ENCODE measurements around a stretch of chr17.

GRCh38 chr17:20998951-21000107 is 43.5 kb downstream of the USP22 start:
- PRO-cap: no peak

DNA sequence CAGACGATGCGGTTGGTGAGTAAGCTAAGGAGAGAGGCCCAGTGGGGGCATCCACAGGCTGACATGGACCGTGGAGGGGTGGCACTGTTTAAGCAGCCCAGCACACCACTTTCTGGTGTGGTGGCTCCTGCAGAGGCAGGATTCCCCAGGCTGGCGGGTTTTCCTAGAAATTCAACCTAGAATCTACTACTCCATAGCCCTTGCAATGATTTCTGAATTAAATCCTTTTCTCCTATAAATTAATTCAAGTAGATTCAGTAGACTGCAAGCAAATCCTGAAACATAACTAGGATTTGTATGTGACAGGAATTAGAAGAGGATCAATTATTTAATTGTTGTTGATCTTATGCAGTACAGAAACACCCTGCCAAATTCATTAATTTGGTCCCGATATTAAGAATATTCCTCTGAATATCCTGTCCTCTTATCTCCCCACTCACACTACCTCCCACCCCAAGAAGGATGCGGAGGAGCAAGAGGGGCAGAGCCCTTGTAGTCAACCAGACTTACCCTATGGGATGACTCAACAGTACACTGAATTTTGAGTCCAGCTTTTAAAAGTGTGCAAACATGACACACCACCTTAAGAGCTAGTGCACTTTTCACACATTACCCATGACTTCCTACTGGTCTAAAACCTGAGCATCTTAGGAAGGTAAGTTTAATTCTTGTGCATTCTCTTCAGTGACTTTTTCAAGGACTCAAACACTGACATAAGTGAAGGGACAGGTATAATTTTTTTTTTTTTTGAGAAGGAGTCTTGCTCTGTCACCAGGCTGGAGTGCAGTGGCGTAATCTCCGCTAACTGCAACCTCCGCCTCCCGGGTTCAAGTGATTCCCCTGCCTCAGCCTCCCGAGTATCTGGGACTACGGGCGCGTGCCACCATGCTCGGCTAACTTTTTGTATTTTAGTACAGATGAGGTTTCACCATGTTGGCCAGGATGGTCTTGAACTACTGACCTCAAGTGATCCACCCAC is 9.5 kb downstream of the USP22 start:
- PRO-cap: no peak

GRCh38 chr17:21167235-21167897 is 40.6 kb downstream of the DHRS7B start:
- PRO-cap: no peak

DNA sequence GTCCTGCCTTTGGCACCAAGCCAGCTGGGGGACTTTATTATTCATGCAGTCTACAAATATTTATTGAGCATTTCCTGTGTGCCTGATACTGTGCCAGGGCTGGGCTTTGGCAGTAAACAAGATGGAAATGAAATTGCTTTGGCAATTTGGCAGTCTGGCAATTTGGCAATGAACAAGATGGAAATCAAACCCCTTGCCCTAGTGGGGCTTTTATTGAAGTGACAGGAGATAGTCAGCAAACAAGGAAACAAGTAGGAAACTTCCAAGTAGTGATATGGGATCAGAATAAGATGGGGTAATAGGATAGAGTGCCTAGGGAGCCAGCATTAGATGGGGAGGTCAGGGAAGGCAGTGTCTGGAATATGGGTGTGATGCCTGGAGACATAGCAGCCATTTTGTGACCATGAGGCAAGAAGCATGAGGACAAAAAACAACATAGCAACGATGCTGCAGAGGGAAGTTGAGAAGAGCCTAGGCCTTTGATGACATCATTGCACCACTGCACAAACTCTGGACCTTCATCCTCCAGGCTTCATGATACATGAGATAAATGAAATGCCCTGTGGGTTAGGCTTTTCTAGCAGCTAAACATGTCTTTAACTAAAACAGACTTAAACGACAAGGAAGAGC is 18.0 kb upstream of the TMEM11 start:
- PRO-cap: no peak

- PRO-cap: no peak
Measured at GRCh38 chr17:21273133-21273924, 11.2 kb upstream of the MAP2K3 start.

DNA sequence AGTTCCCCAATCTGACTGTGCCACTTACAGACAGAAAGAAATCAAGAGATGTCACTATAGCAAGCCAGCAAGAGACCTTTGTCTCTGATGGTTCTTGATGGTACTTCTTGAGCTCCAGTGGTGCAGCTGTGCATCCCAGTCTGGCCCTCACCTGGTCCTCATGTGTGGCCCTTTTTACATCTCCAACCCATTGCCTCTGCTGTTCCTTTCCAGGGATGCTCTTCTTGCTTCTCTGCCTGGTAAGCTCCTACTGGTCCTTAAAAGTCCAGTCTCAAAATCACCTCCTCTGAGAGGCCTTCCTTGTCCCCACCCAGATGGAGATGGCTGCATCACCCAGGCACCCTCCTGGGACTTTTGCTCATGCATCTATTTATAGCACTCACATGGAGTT is 2.5 kb upstream of the MAP2K3 start:
- PRO-cap: no peak

- PRO-cap: unidirectional peak, plus-strand start at chr17:21296842
Measured at GRCh38 chr17:21296593-21297102, 12.1 kb downstream of the MAP2K3 start.

GRCh38 chr17:21456848-21457533 is 80.8 kb downstream of the KCNJ12 start:
- PRO-cap: no peak

GRCh38 chr17:22118150-22118370 is 425.7 kb downstream of the KCNJ18 start:
- PRO-cap: no peak

GRCh38 chr17:22323074-22323379 is 630.7 kb downstream of the KCNJ18 start:
- PRO-cap: no peak

- PRO-cap: no peak
Measured at GRCh38 chr17:27089378-27089953, 204.4 kb upstream of the WSB1 start.

DNA sequence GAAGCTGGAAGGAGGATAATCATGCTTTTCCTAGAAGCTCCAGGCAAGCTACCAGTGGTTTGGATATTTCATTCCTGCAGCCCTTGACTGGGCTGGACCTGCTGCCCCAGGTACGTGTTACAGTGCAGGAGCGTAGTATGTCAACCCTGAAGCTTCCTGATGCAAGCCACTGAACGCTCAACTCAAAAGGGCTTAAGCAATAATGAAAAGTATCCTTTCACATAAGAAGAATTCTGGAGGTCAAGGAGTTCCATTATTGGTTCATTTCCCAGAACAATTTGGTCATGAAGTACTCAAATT is 37.8 kb upstream of the WSB1 start:
- PRO-cap: no peak

DNA sequence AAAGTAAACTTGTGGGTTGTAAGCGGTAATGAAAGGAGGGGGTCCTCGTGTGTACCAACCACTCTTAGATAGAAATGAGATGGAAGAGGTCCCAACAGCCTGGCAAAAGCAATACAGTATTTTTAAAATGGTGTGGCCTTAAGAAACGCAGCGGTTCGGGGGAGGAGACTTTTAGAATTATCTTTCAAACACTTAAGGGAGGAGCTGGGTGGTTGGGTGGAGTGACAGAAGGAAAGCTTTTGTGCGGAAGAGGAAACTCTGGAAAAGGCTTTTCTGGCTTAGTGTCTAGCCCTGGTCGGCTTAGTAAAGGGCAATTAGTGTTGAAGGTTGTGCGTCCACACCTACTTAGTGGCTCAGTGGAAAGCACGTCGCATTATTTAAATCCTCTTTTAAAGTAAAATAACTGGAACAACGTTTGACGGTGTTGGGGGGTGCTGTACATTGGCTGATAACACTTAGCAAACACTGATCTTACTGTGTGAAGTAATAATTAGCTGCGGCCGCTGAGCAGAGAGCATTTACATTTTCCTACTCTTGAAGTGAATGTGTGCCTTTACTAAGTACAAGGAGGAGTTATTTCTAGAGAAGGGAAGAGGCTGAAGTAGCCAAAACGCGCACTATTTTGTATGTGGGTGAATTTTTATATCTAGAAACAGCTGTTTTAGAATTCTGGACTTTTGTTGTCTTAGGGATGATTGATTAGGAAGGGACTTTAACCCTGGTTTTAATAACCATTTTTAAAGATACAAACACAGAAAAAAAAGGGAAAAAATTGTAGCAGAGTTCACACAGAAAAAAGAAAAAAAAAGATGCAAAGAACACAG is 1.1 kb downstream of the WSB1 start:
- PRO-cap: bidirectional peak, plus-strand start at position 199 of the sequence, minus-strand start at position 115 of the sequence; bidirectional peak, plus-strand start at position 486 of the sequence, minus-strand start at position 350 of the sequence

GRCh38 chr17:27295621-27296109 is 1.8 kb downstream of the WSB1 start:
- PRO-cap: no peak

DNA sequence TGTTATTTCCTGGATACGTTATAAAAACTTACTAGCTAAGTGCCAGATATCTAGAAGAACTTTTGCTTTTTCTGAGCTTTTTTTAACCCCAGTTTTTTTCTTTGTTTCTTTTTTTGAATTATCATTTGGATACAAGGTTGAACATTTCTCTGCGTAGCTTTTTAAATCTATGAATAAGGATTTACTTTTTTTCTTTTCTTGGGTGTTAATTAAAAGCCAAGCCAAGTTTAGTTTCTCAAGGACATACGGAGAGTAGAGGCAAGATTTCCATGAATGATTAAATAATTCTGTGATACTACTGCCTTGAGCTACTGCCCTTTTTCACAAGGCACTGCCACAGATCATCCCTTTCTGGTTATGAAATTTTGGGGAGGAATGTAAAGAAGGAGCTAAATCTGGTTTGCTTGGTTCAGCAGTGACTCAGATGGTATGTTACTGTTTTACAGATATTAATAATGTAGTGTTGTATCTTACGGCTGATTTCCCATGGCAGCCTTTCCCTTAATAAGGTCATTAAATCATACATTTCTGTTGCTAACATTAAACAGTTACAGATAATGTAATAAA is 2.4 kb downstream of the WSB1 start:
- PRO-cap: no peak

DNA sequence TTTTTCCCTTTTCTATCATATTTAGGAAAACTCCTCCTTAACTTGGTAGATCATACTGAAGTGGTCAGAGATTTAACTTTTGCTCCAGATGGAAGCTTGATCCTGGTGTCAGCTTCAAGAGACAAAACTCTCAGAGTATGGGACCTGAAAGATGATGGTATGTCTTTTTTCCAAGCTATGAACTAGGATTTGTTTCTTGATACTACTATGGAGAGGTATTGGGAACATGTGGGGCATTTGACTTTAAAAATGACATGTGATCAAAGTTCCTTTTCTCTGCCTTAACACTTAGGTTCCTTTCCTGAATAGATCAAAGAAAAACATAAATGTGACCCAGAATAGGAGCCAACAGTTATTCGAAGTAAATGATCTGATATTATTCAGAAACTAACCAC is 10.8 kb downstream of the WSB1 start:
- PRO-cap: no peak

DNA sequence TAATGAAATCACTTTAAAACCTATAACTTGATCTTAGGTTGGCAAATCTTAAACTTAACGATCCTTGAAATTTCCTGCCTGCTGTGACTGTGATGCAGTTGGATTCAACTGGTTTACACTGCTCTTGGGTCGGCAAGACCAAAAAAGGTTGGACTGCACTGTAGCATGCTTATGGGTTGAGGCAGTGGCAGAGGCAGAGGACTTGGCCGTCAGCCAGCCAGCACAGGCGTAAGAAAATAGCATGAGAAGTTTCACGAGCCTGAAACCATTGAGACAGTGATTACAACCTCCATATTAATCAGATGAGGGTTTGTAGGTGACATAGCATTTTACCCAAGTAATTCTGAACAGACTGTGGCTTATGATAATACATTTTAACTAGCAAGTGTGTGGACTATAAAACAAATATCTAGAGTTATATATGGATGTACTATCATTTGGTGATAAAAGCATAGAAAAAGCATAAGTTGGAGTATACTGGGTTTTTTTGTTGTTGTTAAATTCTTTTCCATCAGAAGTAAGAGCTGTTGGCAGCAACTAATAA is 21.5 kb downstream of the WSB1 start:
- PRO-cap: no peak

GRCh38 chr17:27344929-27345978 is 51.3 kb downstream of the WSB1 start:
- PRO-cap: unidirectional peak, minus-strand start at chr17:27345517

- PRO-cap: no peak
Measured at GRCh38 chr17:27793477-27794350, 6.6 kb downstream of the NOS2 start.

DNA sequence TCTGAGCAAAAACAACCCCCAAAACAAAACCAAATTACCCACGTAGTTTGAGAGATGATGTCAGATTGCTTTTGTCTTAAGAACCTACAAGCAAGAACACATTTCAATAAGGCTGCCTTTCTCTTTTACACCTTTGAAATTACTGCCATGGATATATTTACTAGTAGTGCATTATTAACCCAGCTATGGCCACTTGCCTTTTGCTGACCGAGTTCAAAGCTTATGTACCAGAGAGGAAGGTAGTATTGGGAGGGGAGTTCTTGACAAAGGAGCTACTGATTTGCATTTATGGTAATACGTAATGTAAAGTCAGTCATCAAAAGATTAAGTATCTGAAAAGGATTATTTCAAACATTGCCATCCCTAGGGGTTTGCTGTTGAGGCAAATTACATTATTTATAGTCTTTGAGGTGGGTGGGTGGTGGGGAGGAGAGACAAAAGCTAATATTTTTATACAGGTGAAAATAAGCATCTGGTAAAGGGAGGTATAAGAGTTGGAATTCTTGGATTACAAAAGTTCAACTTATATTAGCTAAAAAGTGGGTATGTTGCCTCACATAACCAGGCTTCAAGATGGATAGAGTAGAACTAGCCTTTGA is 51.9 kb downstream of the NLK start:
- PRO-cap: no peak